ENCODE data around the genes DHDH, GYS1, C19orf73 and KASH5.

DNA sequence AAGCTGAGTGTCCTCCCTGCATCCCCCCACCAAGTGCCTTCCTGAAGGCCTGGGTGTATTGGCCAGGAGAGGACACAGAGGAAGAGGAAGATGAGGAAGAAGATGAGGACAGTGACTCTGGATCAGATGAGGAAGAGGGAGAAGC is 1.9 kb downstream of the PPP1R15A start:
- PRO-cap: no peak
- RAMPAGE, long total RNA, 4 experiments: no peak in any of the 4 experiments

DNA sequence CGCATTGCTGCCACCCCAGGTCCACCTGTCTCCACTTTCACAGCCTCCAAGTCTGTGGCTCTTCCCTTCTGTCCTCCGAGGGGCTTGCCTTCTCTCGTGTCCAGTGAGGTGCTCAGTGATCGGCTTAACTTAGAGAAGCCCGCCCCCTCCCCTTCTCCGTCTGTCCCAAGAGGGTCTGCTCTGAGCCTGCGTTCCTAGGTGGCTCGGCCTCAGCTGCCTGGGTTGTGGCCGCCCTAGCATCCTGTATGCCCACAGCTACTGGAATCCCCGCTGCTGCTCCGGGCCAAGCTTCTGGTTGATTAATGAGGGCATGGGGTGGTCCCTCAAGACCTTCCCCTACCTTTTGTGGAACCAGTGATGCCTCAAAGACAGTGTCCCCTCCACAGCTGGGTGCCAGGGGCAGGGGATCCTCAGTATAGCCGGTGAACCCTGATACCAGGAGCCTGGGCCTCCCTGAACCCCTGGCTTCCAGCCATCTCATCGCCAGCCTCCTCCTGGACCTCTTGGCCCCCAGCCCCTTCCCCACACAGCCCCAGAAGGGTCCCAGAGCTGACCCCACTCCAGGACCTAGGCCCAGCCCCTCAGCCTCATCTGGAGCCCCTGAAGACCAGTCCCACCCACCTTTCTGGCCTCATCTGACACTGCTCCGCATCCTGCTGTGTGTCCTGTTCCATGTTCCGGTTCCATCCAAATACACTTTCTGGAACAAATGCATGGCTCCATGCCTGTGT is 10.8 kb upstream of the DHDH start:
- PRO-cap: no peak
- RAMPAGE, long total RNA, 4 experiments: no peak in any of the 4 experiments

GRCh38 chr19:48933323-48934070 is at the start of gene DHDH:
TSS of gene DHDH (plus strand) at chr19:48933699.
- PRO-cap: bidirectional peak, plus-strand start at chr19:48933477, minus-strand start at chr19:48933461; bidirectional peak, plus-strand start at chr19:48933699, minus-strand start at chr19:48933574; bidirectional peak, plus-strand start at chr19:48933900, minus-strand start at chr19:48933811
- RAMPAGE, long total RNA, 4 experiments: start-site peak on the plus strand in 1 of 4 experiments, at chr19:48933696-48933702 at its widest, 10 reads per replicate

DNA sequence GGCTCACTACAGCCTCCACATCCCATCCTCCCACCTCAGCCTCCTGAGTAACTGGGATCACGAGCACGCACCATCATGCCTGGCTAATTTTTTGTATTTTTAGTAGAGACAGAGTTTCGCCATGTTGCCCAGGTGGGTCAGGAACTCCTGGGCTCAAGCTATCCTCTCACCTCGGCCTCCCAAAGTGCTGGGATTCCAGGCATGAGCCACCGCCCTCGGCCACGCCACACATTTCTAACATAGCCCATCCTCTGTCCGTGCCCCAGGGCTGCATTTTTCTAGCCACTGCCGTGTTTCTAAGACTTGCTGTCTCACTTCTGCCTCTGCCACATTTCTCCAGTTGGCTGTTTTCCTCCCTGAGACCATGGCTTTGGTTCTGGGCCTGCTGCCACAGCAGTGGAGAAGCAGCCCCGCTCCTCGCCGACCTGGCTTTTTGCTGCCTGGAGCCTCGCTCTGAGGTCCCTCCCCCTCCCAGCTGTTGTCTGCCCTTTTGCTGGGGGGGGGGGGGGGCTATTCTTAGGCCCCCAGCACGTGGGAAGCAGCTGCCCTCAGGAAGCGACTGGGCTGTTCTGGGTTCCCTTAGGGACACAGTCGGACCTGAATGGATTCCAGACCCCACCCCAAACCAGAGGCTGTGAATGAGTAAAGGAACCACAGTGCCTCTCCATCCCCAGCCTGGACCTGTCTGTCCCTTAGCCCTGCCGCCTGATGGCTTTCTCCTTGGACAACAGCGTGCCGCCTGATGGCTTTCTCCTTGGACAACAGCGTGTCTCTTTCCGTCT is 3.4 kb downstream of the GYS1 start:
- PRO-cap: no peak
- RAMPAGE, long total RNA, 4 experiments: no peak in any of the 4 experiments

GRCh38 chr19:48992705-48993431 is at the start of gene GYS1:
TSS of gene GYS1 (minus strand) at chr19:48993309.
- PRO-cap: bidirectional peak, plus-strand start at chr19:48993533, minus-strand start at chr19:48993309
- RAMPAGE, long total RNA, 4 experiments: start-site peak on the minus strand in 3 of 4 experiments, at chr19:48993195-48993315 at its widest, 20 to 273 reads per replicate

DNA sequence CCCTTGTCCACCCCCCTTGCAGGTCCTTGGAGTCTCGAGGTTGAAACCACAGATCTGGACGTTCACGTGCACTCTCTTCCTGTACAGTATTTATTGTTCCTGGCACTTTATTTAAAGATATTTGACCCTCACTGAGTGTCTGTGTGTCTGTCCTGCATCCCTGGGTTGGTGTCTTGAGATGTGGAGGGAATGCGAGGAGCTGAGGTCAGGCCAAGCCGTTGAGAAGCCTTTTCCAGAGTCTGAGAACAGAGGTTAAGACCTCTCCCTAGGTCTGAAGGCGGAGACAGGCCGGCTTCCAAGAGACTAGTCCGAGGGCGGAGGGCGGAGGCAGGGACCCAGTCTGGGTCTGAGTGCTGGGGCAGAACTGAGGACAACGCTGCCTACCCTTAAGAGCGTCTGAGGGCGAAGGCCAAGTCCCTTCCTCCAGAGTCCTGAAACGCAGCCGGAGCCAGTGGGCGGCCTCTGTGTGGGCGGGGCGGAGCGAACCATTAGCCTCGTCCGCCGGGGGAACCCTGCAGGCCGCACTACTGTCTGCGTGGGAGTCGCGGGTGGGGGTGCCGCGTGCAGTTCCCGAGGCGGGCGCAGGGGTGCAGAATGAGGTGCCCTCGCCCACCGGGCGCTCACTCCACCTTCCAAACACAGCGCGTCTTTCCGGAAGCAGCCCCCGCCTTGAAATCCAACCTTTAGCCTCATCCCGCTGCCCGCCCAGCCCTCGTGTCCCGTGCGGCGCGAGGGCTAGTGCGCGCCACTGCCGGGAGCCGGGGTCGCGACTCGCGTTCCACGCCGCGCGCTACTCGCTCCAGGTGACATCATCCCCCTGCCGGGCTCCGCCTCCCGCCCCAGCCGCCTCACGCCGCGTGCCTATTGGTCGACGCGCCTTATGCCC is at the start of gene C19orf73:
C19orf73 (minus strand) TSS at position 814 of the 886 bp plus-strand sequence.
- PRO-cap: bidirectional peak, plus-strand start at position 564 of the sequence, minus-strand start at position 398 of the sequence; bidirectional peak, plus-strand start at position 745 of the sequence, minus-strand start at position 805 of the sequence
- RAMPAGE, long total RNA, 4 experiments: start-site peak on the minus strand in 4 of 4 experiments, centred at positions 790 to 806 of the sequence, 20 to 61 reads per replicate

DNA sequence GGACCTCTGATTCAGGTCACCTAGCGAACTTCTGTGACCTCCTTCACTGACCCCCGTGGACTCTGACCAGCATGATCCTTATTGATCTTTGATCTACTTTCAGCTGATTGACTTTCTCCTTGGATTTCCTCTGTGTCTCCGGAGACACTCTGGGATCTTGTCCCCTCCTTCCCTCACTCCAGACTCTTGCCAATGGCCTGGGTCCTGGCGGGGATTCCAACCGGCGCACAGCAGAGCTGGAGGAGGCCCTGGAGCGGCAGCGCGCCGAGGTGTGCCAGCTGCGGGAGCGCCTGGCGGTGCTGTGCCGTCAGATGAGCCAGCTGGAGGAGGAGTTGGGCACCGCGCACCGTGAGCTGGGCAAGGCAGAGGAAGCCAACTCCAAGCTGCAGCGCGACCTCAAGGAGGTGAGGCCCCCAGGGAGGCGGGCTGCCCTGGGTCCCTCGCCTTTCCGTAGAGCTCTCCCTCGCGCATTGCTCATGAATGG is 10.9 kb downstream of the PPFIA3 start:
- PRO-cap: no peak
- RAMPAGE, long total RNA, 4 experiments: start-site peak on the plus strand in 1 of 4 experiments, centred at position 216 of the sequence, 22 reads per replicate

GRCh38 chr19:49148701-49149195 is 6.4 kb downstream of the HRC start:
- PRO-cap: no peak
- RAMPAGE, long total RNA, 4 experiments: no peak in any of the 4 experiments

- PRO-cap: no peak
- RAMPAGE, long total RNA, 4 experiments: no peak in any of the 4 experiments
These were observed 67.9 kb downstream of the TRPM4 start for GRCh38 chr19:49225472-49225934.

- PRO-cap: no peak
- RAMPAGE, long total RNA, 4 experiments: no peak in any of the 4 experiments
These were observed at the start of gene KASH5 for GRCh38 chr19:49388000-49388442. TSS of gene KASH5 (plus strand) at chr19:49388249.

DNA sequence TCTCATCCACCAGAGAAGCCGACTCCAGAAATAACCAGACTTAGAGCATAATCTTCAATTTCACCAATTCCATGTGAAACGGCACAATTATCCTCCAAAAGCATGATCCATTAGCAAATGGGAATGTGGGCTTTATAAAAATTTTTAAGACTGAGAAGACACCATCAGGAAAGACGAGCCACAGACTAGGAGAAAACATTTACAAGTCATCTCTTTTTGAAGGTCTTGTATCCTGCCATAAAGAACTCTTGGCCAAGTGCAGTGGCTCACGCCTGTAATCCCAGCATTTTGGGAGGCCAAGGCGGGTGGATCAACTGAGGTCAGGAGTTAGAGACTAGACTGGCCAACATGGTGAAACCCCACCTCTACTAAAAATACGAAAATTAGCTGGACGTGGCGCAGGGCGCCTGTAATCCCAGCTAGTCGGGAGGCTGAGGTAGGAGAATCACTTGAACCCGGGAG is 3.1 kb upstream of the RPS11 start:
- PRO-cap: no peak
- RAMPAGE, long total RNA, 4 experiments: no peak in any of the 4 experiments

GRCh38 chr19:49506739-49507105 is 5.7 kb upstream of the FCGRT start:
- PRO-cap: unidirectional peak, minus-strand start at chr19:49506955
- RAMPAGE, long total RNA, 4 experiments: no peak in any of the 4 experiments

DNA sequence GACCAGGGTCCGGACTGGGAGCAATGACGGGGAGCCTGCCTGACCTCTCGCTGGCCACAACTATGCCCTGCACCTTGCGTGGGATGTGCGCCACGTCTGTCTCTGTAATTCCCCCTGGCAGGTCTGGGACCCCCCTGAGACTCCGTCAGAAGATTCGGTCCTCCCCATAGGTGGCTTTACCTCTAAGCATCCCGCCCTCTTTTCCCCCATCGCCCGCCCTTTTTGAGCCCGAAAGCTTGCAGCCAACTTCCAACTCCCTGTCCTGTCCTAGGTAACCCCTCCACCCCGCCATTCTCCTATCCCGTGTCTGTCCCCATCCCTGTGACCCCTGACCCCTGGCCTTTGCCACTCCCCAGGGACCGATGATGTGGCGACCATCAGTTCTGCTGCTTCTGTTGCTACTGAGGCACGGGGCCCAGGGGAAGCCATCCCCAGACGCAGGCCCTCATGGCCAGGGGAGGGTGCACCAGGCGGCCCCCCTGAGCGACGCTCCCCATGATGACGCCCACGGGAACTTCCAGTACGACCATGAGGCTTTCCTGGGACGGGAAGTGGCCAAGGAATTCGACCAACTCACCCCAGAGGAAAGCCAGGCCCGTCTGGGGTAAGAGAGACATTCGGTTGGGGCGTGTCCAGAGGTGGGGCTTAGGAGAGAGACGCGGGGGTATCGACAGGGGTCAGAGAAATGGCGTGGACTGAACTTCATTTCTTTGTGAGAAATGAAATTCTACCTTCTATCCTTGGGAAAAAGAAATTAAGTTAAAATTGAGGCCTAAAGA is 497 bp downstream of the RCN3 start:
- PRO-cap: no peak
- RAMPAGE, long total RNA, 4 experiments: no peak in any of the 4 experiments

DNA sequence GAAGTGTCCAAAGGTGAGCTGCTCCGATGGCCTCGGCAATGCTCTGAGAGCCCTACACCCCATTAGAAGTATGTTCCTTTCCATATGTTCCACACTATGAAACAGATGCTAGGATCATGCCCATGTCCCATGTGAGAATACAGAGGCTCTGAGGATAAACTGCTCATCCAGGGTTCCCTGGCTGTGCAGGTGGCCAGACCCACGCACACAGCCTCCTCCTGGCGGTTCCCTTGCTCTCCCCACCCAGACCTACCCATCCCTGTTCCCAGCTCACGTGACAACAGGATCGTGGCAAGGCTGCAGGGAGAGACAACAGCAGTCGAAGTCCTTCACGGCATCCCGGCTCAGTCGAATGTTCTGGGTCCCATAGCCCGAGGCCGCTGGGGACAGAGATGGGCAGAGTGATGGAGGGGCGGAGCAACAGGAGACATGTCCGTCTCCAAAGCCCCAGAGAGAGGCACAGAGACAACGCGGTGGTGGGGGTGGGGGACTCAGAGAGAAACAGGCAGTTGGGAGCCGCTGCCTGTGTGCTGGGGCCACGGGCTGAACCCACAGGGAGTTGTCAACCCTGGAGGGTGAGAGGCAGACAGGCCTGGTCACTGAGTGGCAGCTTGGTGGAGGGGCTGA is 20.6 kb downstream of the NOSIP start:
- PRO-cap: no peak
- RAMPAGE, long total RNA, 4 experiments: no peak in any of the 4 experiments

- PRO-cap: no peak
- RAMPAGE, long total RNA, 4 experiments: no peak in any of the 4 experiments
These were observed 4.9 kb downstream of the PRR12 start for GRCh38 chr19:49595515-49596681.

DNA sequence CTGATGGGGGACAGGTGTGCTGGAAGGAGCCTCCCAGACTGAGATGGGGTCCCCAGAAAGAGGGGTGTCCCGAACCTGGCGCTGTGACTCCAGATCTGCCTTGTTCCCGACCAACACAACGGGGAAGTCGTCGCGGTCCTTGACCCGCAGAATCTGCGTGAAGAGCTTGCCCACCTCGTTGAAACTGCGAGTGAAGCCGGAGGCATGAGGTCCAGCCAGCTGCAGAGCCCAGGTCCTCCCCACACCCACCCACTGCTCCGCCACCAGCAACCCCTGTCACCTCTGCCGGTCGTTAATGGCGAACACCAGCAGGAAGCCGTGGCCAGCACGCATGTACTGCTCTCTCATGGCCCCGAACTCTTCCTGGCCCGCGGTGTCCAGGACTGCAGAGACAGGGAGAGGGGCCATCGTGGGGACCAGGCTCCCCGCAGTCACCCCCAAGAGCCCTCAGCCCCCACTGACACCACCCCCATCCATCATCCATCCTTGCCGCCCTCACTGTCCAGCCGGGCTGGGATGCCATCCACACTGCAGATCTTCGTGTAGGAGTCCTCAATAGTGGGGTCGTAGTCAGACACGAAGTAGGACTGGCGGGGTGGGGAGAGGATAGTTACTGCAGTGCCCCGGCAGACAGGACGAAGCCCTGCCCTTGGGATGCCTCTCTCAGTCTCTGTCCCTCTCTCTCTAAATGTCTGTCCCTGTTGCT is 3.2 kb downstream of the RRAS start:
- PRO-cap: no peak
- RAMPAGE, long total RNA, 4 experiments: no peak in any of the 4 experiments

DNA sequence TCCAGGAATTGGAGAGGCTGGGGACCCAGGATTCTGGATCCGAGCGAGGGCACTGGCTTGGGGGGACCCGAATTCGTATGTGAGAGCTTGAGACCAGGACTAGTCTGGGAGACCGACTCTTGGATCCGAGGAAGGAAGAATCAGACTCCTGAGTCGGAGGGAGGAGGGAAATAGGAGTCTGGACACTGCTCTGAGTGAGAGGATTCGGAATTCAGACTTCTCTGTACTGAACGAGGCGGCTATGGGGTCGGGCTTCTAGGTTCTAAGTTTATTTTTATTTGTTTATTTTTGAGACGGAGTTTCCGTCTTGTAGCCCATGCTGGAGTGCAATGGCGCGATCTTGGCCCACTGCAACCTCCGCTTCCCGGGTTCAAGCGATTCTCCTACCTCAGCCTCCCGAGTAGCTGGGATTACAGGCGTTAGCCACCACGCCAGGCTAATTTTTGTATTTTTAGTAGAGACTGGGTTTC is 930 bp upstream of the SCAF1 start:
- PRO-cap: no peak
- RAMPAGE, long total RNA, 4 experiments: no peak in any of the 4 experiments

GRCh38 chr19:49670055-49670694 is 4.4 kb downstream of the BCL2L12 start:
- PRO-cap: no peak
- RAMPAGE, long total RNA, 4 experiments: no peak in any of the 4 experiments

DNA sequence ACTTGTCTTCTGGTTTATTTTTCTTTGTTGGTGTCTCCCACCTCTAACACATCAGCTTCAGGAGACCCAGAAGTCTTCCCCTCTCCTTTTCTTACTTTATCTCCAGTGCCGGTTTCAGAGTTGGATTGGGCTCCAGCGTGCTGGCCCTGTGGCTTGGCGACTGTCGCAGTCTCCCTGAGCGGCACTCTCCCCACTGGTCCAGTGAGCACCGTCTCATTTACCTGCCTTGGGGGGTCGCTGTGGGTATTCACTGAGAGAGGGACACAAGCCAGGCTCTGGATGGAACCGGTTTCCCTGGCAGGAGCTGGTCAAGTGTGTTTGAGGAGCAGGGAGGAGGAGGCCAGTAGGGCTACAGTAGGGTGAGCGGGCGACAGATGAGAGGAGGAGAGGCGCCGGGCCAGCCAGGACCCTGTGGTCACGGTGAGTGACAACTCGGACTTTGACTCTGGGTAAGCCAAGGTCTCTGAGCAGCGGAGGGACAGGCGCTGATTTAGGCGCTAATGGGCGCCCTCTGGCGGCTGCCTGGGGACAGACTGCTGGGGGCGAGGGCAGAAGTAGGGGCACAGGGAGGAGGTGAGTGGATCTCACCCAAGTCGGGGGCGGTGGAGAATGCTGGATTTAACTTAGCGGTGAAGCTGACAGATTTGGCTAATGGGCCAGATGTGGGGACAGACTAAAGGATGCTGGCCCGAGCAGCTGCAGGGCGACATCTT is 4.9 kb upstream of the PRMT1 start:
- PRO-cap: no peak
- RAMPAGE, long total RNA, 4 experiments: no peak in any of the 4 experiments

DNA sequence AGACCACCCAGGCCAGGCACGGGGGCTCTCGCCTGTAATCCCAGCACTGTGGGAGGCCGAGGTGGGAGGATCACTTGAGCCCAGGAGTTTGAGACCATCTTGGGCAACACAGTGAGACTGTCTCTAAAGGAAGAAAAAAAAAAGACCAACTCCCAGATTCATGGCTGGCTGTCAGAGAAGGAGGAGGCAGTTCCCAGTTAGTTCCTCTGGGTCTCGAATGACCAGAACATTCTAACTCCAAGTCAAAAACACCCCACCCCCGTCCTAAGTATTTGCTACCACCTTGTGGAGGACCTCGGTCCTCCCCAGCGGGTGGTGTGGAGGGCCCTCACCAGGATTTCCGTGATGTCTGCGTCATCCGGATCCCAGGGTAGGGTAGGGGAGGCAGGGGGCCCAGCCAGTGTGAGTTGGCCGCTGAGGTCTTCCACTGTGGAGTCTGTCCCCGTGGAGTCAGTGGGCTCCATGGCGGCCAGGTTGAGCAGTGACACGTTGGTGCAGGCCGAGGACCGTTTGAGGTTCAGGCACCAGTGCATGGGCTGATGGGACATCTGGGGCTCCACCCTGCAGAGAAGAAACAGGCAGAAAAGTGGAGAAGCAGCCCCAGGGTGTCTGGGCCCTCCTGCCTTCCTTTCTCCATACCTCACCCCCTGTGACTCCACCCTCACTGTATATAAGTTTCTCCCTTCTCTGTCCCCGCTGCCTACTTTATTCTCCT is 1.3 kb downstream of the TSKS start:
- PRO-cap: no peak
- RAMPAGE, long total RNA, 4 experiments: no peak in any of the 4 experiments

All from esophagus squamous epithelium (tissue), 4 donors.